LHCN-M2 (cell line): ENCODE measurements around the gene CCAR1.

GRCh38 chr10:67663385-67663775, 32.6 kb downstream of the CTNNA3 start:
- RAMPAGE, long total RNA, result no peak

DNA sequence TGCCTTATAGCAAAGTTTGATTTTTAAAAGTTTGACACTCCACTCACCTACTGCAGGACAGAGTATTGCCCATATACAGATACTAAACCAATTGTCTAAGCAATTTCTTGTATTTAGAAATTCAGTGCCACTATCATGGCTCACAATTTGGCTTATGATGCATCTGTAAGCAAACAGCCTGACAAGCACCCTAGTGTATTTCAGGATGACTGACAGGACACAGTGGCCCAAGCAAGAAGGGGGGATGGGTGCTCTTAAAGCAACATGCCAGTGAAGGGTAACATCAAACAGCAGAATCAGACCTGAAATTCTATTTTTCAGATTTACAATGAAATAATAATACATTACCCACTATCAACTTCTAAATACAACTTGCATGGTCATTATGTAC, 30.5 kb downstream of the CTNNA3 start:
- RAMPAGE, long total RNA, result no peak

- RAMPAGE, long total RNA, result no peak
Measured at GRCh38 chr10:67888869-67889644, 4.6 kb downstream of the SIRT1 start.

GRCh38 chr10:68097069-68097573, 12.2 kb upstream of the MYPN start:
- RAMPAGE, long total RNA, result no peak

- RAMPAGE, long total RNA, result no peak
Measured at GRCh38 chr10:68153448-68154165, 44.3 kb downstream of the MYPN start.

DNA sequence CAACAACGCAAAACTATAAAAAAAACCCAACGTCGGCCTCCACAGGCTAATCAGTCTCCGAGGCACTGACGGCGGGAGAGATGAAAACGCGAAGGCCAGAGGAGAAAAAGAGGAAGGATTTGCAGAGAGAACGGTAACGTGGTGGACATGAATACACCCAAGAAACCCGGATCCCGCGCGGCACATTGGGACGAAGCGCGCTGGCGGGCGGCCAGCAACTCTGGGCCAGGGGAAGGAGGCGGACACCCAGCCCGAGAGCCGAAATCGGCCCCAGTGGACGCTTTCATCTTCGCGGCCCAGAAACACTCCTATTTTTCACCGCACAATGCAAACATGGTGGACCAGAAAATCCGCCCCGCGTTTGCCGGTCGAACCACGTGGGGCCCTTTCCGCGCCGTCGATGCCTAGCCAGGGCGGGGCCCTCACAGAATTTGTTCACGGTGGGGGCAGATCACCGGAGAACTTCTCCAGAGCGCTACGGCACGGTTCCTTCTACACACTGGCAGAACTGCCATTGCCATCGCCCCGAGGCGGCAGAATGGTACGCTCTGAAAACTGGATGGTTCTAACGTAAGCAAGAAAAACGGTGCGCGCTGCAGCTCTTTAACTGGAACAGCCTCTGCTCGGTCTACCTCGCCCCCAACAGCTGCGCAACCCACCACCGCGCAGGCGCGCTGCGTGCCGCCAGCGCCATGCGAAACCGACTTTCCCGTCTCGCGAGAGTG, 433 bp upstream of the HNRNPH3 start:
- RAMPAGE, long total RNA, result no peak

DNA sequence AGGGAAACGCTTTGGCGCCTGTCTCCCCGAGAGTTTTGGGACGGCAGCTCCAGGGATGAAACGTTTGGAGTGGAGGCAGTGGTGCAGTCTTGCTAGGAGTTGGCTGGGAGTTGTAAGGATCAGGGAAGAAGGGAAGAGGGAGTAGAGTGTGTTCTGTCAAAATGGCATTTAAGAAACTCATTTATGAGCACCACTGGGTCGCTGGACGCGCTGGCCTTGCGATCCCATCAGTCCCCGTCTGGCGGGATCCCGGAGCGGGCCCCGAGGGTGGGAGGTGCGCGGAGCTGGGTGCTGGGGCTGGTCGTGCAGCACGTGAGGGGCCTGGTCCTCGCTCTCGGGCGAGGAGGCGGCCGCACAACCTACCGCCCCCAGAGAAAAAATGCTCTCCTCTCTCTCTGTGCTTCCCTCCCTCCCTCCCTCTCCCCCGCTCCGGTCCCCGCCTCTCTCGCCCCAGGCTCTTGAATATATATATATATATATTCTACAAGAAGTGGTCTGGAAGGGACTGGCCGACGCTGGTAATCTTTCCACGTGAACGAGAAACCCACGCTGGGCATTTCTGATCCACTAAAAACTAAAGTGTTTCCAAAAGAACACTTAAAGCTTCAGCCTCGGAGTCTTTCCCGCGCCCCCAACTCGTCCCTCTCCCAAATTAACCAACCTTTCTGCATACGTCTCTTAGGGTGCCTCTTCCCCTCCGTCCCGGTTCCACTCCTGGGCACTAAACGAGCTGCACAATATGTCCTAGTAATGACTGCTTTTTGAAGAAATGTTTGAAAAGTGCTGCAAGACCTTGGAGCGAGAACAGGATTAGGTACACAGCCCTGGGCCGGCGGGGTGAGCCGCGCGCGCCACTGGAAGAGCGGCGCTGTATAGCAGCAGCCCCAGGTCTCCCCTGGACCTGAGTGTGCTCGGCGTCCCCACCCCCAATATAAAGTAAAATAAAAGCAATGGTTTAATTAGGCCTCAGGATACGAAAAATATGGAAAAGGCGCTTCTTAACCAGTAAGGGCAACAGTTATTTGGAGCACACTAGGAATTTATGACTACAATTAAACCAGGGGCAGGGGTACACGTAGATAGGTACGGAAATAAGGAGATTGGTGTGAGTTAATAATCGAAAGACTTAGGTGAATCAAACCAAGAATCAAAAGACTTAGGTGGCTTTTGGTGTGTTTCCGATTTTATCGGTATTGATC, 1.5 kb downstream of the TET1 start:
- RAMPAGE, long total RNA, result no peak

GRCh38 chr10:68720806-68721381, at the start of gene CCAR1:
TSS of gene CCAR1 (plus strand) at chr10:68721239.
- RAMPAGE, long total RNA, result start-site peak on the plus strand at chr10:68721233-68721248, 78 reads

DNA sequence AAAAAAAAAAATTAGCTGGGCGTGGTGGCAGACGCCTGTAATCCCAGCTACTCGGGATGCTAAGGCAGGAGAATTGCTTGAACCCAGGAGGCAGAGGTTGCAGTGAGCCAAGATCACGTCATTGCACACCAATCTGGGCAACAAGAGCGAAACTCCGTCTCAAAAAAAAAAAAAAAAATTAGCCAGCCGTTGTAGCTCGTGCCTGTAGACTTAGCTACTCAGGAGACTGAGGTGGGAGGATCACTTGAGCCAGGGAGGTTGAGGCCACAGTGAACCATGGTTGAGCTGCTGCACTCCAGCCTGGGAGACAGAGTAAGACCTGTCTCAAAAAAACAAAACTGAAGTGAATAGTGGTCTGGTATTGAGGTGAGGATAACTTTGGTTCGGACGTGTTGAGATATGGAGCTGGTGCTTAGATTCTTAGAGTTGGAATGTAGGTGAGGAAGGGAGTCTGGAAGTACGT, 2.9 kb downstream of the DDX50 start:
- RAMPAGE, long total RNA, result no peak

- RAMPAGE, long total RNA, result no peak
Measured at GRCh38 chr10:68989470-68989827, 846 bp downstream of the KIFBP start.

GRCh38 chr10:69180787-69181512, 916 bp downstream of the SUPV3L1 start:
- RAMPAGE, long total RNA, result no peak

DNA sequence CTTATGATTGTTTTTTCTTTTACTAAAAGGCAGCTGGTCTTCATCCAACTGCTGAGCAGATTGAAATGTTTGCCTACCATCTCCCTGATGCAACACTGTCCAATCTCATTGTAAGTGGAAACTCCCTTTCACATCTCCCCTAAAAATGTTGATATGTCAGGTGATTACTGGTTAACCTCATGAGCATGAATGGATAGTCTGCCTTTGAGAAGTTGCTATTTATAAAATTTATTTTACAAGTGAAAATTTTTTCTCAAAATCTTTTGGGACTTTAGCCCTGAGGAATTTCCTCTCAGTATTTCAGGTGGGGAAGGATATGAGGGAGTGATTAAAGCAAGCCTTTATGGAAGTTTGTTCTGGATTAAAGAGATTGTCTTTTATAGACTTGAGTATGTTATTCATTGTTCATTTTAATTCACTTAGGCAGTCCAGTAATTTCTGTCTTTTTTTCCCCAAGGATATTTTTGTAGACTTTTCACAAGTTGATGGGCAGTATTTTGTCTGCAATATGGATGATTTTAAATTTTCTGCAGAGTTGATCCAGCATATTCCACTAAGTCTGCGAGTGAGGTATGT, 17.6 kb upstream of the HKDC1 start:
- RAMPAGE, long total RNA, result no peak

GRCh38 chr10:69334128-69334821, 15.6 kb downstream of the HK1 start:
- RAMPAGE, long total RNA, result no peak

DNA sequence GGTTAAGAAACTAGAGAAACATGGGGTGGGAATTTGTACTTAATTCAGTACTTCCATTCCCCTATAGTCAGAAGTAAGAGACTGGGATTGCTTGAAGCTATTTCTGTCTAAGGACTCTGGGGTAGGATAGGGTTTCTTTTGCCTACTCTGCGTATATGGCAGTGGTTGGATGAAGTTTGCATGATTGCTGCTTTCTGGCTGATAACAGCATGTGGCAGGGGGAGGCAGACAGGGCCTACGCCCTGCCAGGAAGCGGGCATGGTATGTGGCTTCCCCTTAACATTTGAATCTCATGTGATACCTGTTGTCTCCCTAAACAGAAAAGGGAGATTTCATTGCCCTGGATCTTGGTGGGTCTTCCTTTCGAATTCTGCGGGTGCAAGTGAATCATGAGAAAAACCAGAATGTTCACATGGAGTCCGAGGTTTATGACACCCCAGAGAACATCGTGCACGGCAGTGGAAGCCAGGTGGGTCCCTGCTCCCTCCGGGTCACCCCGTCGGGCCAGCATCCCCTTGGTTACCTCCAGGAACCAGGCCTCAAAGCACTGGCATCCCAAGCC, 41.0 kb downstream of the HK1 start:
- RAMPAGE, long total RNA, result no peak

DNA sequence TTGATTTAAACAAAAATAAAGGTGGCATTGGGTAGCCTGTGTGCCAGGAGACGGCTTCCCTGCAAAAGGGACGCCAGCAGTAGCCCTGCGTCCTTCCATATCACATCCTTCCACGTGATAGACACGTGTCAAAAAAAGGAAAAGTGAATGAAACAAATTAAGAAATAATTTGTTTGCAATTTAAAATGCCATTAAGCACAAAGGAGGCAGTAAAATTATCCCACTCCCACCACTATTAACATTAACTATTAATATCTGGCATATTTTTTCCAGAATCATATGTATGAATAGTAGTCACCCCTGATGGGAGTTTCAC, 7.5 kb downstream of the TACR2 start:
- RAMPAGE, long total RNA, result no peak

DNA sequence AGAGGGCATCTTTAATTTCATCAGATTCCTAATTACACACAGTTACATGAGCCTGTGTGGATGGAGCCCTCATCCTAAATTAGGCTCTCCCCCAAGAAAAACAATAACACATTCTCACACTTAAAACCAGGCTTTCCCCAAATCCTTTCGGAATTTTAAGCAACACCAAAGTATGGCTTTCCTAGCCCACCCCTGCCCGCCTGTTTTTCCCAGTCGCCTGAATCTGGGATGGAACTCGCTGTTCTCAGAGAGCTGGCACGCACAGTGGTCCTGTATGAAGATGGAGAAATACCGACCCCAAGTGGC, 3.6 kb downstream of the TACR2 start:
- RAMPAGE, long total RNA, result no peak

DNA sequence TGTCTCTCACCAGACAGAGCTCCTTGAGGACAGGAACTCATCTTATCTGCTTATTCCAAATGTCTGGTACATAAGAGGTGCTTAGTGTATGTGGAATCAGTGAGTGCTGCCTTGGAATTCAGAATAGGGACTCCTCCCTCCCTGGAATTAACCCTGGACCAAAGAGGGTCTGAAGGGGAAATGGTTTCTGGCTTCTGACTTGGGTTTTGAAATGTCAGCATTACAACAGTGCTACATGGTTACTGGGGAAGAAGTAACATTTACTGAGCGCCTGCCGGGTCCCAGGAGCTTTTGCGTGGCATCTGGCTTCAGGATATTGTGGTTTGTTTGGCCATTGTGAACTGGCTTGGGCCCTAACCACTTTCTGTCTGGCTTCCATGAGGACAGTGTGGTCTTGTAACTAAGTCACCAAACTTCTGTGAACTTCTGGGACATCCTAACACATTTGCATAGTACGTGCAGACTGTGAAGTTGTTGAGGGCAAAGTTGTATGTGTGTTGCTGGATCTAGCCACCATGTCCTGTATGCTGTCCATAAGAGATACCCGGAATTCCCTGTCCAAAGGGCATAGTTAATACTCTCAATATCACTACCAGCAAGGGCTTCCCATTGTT, 21.3 kb downstream of the TSPAN15 start:
- RAMPAGE, long total RNA, result no peak

DNA sequence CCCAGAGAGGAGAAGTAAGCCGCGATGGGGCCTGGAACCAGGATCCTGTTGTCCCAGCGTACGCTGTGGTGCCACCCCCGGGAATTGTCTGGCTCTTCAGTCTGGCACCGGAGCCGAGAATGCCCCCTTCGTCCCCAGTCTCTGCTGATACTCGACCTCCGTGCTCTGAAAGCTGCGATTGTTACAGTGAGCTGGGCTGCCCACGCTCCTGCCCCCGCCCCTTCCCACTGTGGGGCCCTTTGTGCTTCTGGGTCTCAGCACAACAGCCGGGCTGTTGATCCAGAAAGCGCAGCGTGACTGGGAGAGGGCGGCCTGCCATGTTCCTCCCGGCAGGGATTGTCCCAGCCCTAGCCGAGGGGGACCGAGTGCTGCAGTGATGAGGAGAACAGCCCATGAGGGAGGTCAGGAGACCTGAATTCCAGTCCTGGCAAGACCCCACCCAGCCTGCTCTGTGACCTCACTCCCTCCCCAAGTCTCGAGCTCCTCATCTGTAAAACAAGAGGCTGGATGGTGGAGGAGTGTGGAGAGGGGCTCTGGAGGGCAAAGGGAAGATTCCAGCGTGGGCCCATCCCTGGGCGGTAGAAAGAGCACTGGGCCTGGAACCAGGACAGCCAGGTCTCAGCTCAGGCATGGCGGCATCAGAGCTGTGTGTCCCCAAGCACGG, 43.5 kb downstream of the TSPAN15 start:
- RAMPAGE, long total RNA, result no peak

DNA sequence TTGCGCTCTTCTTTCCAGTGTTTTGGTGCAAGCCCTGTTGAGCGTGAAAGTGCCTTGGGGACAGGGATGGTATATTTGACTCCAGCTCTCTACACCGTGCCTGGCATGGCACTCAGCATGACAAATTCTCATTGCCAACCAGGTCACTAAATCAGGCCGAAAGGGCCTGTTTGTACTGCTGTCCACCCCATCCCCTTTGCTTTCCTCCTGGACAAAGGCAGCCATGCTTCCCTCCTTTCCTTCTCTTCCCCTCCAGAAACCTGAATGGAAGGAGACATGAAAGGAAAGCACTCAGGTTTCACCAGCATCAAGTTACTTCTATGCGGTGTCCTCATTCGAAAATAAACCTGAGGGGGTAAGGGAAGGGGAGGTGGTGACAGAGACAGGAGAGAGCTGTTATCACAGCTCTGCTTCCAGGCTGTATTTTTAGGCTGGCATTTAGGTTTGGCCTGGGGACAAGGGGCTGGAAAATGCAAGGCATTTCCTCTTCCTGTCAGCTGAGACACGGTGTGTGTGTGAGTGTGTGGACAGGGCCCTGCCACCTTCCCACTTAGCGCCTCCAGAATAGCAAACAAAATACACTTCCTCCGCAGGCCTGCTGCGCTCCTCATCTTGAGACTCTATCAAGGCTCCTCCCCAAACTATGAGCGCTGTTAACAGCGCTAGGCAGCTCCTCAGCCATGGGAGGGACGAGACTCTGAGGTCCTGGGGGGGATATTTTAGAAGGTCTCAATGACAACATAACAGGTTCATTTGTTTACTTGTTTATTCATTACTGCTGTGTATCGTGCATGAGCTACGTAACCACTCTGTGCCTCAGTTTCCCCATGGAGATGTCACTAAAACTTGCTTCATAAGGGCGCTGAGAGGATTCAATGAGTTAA, 79.8 kb upstream of the COL13A1 start:
- RAMPAGE, long total RNA, result no peak

- RAMPAGE, long total RNA, result no peak
Measured at GRCh38 chr10:70054883-70055402, 2.3 kb downstream of the MACROH2A2 start.